Psoas muscle (tissue), 2 donors: ENCODE measurements around a stretch of chr9.

- PRO-cap, 2 experiments = no peak in any of the 2 experiments
These were observed 15.0 kb upstream of the RGS3 start for GRCh38 chr9:113448468-113448887.

DNA sequence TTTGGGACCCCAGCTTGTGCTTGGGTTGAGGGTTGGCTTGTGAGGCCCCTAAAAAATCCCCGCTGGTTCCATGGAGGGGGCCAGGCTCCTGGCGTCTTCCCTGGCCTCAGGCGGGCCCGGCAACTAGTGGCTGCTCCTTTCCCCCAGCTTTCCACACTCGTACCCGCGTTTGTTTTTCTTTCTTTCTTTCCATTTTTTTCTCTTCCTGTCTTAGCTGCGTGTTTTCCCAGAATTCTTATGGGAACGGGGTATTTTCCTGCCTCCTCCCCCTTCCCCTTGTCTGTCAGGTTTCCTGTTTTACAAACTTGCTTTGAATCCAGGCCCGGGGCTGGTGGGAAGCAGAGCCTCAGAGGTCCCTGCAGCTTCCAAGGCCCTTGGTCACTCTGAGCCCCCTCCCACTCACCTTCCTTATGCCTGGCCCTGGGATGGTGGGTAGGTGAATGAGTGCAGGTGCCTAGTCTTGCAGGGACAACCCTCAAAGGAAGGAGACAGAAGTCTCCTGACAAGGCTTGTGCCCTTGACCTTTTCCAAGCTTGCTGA is 40.3 kb downstream of the RGS3 start:
- PRO-cap, 2 experiments = no peak in any of the 2 experiments

GRCh38 chr9:113516974-113517703 is 53.6 kb downstream of the RGS3 start:
- PRO-cap, 2 experiments = no peak in any of the 2 experiments

- PRO-cap, 2 experiments = no peak in any of the 2 experiments
These were observed 136.1 kb downstream of the RGS3 start for GRCh38 chr9:113599480-113600211.

DNA sequence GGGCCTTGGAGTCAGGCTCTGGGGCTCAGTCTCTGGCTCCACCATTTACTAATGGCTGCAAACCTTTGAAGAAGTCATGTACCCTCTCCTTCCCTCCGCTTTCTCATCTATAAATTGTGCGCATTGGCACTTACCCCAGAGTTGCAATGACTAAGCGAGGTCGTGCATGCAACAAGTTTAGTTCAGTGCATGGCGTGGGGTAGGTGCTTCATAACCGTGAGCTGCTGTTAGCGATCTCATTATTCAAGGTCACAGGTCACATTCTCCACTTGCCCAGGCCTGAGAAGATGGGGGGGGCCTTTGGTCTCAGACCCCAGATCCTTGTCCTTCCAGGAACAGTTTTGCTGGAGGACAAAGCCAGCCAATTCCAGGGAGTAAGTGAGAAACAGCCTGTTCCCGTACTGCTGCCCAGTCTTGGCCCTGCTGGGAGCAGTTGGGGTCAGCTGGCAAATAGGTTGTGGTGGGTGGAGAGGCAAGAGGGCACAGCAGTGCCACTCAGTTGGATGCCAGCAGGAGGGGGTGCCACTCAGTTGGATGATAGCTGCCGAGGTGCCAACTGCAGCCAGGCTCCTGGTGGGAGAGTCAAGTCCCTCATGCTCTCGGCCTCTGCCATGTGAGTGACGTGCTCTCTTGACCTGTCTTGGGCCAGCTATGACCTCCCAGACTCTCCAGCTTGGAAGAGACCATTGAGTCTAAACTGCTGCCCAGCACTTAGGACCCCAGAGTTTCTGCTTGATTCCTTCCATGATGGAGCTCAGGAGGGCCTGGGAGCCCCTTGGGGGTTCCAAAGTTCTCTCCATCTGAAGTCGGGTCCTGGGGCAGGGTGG is 136.9 kb downstream of the RGS3 start:
- PRO-cap, 2 experiments = no peak in any of the 2 experiments

- PRO-cap, 2 experiments = no peak in any of the 2 experiments
These were observed 187.0 kb downstream of the RGS3 start for GRCh38 chr9:113650438-113651059.

GRCh38 chr9:113876636-113877106 is 562 bp downstream of the ZNF618 start:
- PRO-cap, 2 experiments = no peak in any of the 2 experiments

DNA sequence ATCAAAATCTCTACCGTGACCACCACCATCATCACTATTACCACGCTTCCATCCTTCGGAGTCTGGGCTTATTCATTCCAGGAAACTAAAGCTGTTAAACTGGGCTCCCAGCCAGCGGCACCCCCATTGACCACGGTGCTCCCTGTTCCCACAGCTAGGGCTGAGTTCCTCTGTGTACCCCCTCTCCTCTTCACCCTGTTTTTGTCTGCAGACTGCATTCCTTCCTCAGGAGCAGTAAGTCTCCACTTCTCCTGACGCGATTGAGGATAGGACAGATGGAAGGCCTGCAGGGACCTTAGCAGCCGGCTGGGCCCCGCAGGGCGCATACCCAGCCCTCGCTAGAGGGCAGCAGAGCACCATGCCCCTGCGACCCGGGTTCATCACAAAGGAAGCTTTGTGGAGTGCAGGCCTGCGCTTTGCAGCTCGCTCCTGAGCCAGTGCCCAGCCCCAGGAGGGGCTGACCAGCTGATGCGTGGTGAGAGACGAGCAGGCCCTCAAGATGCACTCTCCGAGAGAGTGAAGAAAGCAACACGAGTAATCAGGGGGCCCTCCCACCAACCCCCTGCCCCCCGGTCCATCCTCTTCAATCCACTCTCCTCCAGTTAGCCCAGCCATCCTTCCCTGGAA is 8.8 kb upstream of the KIF12 start:
- PRO-cap, 2 experiments = no peak in any of the 2 experiments

- PRO-cap, 2 experiments = no peak in any of the 2 experiments
These were observed 14.0 kb upstream of the KIF12 start for GRCh38 chr9:114113010-114113524.

DNA sequence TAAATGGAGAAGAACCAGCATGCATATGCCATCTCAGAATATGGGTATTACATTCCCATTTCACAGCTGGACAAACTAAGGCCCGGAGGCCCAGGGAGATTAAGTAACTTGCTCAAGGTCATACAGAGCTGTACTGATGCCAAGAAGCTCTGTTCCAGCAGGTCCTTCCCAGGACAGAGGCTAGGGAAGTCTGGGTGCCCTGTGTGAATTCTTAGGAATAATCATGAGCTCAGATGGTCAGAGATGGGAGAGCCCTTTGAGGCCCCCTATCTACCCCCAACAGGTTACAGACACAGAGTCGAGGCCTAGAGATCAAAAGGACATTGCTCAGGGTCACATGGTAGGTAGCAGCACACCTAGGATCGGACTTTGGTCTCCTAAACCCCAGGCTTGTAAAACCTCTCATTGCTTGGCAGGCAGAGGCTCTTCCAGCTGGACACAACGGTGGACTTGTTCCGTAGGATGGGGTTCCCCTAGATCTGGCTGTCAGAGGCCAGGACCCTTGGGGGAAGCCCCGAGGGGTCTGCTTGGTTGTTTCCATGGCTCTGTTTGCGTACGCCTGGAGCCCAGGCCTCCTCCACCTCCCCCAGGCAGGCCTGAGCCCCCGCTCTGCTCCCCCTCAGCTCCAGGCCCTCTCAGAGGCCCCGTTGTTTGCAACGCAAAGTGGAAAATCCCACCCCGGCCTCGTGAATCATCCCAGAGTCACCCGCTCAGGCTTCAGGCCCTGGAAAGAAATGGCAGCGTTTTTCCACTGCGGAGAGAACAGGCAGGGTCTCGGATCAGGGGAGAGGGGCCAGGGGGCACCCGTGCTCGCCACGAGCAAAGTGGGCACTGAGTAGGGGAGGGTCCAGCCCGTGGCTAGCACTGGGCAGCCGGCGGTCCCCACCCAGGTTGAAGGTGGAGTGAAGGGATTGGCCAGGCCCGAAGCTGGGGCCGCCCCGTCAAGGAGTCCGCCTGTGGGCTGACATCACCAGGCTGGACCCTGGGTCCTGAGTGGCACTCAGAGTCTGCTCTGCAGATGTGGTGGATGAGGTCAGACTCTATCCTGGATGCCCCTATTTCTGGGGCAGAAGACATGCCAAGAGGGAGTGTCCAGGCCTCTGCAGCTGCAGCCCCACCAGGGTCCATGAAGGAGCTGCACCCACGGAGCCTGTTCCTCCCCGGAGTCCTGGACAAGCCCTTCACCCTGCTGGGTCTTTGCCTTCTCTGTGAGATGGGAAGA is 19.7 kb downstream of the COL27A1 start:
- PRO-cap, 2 experiments = no peak in any of the 2 experiments

GRCh38 chr9:114233722-114234183 is 78.4 kb downstream of the COL27A1 start:
- PRO-cap, 2 experiments = no peak in any of the 2 experiments

DNA sequence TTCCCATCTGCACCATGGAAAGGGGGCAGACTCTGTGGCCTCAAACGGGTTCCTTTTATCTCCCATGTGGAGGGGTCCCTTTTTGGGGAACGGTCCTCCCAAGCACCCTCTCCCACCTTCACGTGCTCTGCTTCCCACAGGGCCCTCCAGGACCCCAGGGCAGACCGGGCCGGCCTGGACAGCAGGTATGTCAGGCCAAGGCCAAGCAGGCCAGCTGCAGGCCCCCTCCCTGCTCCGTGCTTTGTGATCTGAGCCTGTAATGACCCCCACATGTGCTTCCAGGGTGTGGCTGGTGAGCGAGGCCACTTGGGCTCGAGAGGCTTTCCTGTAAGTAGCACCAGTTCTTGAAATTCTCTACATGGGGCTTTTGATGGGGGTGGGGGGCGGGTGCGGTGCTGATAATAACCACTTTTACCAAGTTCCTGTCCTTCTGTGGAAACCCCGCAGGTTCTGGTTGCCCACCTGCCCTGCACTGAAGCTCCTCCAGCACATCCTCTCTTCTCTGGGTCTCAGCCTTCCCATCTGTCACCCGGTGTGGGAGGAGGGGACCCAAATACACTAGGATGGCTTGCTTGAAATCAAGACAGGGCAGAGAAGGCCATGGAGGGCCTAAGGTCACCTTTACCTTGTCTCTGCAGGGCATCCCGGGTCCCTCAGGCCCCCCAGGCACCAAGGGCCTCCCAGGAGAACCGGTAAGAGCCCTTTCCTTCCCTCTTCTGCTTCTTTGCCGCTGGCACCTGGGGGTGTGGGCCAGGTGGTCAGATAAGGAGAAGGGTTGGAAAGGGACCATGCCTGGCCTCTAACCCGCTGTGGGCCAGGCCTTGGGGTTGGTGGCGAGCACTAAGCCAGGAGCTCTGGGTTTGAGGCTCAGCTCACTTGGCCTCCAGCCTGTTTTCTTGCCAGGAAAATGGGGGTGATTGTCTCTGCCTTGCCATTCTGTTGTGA is 57.8 kb upstream of the ORM1 start:
- PRO-cap, 2 experiments = no peak in any of the 2 experiments

DNA sequence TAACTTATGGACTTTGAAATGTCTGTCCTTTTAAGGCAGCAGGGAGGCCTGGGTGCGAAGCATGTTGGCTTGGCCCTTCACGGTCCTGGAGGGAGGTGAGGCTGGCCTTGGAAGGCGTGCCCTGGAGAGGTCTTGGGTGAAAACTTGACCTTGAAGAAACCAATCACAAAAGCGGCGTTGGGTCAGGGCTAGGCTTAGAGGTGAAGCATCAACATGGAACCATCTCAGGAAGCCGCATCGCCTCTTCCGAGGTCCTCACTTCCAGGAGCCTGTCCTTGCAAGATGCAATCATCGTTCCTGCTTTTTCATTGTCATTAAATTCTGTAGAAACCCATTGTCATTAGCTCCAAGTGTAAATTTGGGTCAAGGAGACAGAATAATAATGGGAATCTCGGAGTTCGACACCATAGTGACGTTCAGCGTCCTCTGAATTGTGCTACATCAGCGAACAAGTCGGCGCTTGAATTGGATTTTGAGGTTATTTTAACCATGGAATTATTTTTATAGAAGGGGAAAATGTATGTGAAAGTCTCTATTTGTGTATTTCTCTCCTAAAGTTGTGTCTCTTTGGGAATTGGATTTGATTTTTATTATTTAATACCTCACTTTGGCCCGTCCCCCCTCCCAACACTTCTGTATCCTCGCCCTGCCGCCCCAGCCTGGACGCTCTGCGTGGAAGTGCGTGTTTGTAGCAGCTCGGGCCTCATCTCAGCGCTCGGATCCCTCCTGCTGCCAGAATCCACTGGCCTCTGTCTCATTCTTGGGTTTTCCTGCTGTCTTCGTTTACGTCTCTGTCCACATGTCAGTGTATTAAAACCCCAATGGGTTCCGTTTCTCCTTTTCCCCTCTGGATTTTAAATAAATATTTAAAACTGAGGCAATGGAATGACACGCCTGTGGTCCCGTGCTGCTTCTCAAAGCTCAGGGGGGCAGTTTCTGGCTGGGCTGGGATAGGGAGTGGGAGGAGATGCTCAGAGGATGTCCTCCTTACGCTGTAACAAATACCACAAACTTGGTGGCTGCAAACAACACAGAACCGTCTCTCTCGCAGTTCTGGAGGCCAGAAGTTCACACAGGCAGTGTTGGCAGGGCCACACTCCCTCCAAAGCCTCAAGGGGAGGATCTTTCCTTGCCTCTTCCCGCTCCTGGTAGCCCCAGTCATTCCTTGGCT is 10.9 kb upstream of the ORM1 start:
- PRO-cap, 2 experiments = no peak in any of the 2 experiments

DNA sequence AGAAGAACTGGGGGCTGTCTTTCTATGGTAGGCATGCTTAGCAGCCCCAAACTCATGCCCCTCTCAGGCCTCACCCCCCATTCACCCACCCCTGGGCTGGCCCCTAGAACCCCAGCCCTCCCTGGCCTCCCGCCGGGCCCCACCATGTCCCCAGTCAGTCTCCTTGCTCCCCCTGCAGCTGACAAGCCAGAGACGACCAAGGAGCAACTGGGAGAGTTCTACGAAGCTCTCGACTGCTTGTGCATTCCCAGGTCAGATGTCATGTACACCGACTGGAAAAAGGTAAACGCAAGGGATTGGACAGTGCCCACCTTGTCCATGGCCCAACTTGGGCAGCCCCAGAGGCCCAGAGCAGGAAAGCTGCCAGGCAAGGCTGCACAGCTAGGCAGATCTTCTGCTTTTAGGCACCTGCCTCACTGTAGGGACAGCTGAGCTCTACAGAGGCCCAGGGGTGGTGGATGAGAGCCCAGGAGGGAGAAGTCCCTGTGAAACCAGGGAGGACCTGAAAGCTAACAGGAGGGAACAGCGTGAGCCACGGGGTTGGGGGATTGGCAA is 2.1 kb downstream of the ORM2 start:
- PRO-cap, 2 experiments = no peak in any of the 2 experiments

DNA sequence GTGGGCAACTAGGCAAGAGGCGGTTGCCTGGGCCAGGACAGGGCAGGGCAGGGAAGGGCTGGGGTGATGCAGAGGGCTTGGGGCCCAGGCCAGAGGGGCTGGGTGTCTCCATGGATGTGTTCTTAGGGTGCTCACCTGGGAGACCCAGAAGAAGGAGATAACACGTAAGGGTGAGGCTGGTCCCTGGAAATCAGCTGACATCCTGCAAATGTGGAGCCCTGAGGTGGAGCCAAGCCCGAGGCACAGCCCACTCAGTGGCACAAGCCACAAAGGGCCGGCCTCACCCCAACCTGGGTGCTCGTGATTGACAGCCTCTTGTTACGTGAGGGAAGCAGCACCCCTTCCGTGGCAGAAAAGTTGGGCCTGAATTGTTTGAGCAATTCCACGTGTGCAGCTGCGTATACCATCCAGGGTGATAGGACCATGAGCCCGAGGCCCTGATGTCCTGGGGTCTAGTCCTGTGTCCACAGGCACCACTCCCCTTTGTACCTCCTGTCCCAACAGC is 4.7 kb downstream of the ORM2 start:
- PRO-cap, 2 experiments = no peak in any of the 2 experiments

DNA sequence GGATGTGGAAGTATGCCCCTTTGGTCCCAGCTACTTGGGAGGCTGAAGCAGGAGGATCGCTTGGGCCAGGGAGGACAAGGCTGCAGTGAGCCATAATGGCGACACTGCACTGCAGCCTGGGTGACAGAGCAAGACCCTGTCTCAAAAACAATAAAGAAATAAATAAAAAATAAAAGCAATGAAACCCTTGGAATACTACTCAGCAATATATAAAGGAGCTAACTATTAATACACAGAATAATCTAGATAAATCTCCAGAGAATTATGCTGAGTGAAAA is 22.0 kb downstream of the ORM2 start:
- PRO-cap, 2 experiments = no peak in any of the 2 experiments

DNA sequence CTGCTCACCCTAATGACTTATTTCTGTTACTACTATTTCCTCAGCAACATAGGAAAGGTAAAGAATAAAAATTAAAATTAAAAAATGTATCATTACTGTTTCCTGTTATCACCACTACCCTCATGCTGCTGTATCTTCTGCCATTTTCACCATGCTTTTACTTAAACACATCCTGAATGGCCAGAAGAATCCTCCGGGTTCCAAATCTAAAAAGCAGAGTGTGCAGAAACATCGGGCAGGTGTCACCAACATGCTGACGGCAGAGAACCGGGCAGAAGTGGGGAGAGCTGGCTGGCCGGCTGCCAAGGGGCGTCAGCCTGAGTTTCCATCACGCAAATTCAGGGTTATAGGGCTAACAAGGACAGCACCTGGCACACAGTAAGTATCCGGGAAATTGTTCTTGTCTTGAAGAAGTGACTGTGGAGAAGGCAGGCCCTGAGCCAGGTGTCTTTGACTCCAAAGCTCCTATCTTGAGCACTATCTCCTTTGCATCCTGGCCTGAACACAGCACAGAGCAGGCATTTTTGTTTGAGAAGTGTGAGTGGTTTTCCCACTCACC is 53.1 kb downstream of the WHRN start:
- PRO-cap, 2 experiments = no peak in any of the 2 experiments

DNA sequence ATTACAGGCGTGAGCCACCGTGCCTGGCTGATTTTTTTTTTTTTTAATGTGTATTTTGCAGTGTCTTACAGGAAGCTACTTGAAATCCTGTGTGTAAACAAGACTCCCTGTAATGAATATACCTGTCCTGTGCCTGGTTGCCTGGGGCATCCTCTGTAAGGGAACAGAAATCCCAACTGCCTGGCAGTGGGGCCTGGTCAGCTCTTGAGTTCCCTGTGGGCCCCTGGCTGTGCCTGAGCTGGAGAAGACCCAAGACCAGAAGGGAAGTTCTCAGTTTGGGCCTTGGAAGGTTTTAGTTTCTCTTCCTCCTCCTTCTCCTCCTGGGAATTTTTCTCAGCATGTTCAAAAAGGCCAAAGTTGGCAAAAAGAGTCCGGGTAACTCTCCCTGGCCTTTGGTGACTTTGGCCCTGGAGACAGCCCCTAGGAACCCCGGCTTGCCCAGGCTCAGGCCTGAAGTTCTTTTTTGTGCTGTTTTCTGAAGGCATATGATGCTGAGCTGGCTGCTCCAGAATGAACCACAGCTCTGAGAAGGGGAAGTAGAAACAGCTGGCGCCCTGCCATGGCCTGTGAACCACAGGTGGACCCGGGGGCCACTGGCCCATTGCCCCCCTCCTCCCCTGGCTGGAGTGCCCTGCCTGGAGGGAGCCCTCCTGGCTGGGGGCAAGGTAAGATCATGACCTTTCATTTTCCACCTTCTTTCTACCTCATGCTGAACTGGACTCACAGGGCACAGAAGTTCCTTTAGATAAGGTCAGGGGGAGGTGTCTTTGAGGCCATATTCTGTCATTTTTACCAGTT is 5.7 kb downstream of the TMEM268 start:
- PRO-cap, 2 experiments = no peak in any of the 2 experiments

DNA sequence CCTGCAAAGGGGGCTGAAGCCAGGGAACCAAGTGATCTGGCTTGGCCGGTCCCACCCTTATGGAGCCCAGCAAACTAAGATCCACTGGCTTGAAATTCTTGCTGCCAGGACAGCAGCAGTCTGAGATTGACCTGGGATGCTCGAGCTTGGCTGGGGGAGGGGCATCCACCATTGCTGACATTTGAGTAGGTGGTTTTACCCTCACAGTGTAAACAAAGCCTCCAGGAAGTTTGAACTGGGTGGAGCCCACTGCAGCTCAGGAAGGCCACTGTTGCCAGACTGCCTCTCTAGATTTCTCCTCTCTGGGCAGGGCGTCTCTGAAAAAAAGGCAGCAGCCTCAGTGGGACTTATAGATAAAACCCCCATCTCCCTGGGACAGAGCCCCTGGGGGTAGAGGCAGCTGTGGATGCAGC is 60.5 kb downstream of the TNFSF8 start:
- PRO-cap, 2 experiments = no peak in any of the 2 experiments

GRCh38 chr9:114927970-114928472 is 2.4 kb downstream of the TNFSF8 start:
- PRO-cap, 2 experiments = no peak in any of the 2 experiments